Jejunum (tissue), 1 donor: ENCODE measurements around a stretch of chr10.

DNA sequence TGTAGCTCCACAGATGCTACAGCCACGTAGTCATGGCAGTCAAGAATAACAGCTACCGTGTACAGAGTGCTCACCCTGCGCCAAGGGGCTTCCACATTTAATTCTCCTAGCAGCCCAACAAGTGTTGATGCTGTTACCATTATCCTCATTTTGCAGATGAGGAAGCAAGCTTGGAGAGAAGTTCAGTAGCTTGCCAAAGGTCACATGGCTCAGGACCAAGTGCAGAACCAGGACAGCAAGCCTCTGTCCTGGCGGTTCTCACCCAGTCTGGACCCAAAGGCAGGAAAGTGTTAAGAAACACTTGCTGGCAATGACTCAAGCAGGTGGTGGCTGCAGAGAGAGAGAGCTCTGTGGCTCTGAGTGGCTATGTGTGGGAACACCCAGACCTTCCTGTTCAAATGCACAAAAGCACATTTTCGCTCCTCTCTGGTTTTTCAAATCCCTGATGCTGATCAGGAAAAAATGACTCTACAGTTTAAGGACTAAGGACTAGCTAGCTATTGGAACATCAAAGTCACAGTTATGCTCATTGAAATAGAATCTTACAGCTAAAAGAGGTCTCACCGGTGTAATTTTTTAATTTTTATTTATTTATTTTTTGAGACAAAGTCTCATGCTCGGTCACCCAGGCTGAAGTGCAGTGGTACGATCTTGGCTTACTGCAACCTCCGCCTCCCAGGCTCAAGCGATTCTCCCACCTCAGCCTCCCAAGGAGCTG lies 89.9 kb downstream of the CREM start:
- PRO-cap, result no peak

DNA sequence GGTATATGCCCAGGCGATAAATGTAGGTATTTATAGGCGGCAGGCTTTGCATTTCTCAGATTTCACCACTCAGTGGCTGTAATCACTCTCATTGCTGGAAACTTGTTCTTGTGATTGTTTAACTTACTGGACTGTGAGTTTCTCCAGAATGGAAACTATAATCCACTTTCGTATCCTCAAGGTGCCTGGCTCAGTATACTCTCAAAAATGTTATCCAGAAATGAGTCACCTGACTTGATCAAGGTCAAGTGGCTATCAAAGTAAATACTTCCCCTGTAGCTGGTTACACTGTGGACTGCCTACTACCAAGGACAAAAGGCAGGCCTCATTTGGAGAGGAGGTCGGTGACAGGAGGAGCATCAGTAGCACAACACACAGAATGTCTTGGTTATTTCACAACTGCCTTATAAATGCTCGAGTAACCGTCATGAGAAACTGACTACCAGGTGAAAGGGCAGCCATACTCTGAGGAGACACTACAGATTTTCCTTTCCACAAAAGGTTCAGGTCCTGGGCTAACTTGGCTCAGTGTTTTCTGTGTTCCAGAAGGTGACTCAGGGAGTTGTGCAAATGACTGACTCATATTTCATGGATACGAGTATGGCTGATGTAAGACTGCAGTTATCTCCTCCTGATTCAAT lies 4.4 kb upstream of the CCNY start:
- PRO-cap, result no peak

DNA sequence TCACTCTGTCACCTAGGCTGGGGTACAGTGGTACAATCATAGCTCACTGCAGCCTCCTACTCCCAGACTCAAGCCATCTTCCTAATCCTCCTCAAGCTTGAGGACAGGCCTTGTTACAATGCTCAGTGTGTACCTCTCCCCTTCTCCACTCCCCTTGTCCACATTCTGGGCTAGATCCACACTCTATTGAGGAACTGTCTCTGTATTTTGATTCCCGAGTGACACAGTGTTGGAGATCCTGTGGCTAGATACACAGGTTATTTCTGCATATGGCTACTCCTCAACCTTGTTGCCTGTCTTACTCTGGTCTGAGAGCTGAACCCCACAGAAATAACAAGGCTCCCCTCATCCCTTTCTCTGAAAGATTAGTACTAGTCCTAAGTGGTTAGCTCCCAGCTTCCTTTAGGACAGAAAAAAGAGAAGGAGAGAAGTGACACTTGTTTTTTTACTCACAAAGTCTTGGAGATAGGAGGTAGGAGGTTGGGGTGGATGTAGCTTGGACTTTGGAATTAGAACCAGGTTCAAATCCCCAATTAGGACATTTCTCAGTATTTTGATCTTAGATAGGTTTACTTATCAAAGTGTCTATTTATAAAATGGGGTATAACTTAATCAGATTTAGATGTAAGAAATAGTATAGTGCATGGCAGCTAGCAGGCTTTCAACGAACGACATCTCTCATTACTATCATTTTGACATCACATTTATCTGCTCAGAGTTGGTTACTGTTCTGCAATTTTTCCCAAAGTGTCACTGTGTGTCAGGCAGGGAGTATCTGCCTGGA lies 3.0 kb upstream of the CCNY start:
- PRO-cap, result no peak

GRCh38 chr10:35392333-35392819 lies 56.1 kb downstream of the CCNY start:
- PRO-cap, result no peak

DNA sequence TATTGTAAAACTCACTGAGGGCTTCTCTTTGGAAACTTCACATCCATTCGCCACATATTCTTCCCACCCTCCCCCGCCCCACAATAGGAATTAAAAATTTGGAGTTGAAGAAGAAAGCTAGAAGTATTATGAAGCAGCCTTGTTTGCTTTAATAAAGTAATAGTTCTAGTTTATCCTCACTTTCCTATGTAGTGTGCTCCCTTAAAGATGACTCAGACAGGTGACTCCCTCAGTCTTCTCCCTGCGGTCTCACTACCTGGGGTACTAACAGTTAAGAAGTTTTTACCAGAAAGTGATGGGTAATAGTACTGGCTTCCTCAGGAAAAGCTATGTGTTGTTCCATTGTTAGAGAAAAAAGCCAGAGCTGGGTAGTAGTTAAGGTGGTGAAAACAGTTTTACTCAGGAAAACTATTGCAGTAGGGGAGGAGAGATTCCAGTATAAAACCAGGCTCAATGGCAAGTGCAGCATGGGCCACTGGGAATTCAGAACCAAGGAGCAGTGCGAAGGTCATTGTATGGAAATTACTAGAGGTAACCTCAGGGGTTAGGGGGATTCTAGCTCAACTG lies 58.7 kb downstream of the CCNY start:
- PRO-cap, result no peak

DNA sequence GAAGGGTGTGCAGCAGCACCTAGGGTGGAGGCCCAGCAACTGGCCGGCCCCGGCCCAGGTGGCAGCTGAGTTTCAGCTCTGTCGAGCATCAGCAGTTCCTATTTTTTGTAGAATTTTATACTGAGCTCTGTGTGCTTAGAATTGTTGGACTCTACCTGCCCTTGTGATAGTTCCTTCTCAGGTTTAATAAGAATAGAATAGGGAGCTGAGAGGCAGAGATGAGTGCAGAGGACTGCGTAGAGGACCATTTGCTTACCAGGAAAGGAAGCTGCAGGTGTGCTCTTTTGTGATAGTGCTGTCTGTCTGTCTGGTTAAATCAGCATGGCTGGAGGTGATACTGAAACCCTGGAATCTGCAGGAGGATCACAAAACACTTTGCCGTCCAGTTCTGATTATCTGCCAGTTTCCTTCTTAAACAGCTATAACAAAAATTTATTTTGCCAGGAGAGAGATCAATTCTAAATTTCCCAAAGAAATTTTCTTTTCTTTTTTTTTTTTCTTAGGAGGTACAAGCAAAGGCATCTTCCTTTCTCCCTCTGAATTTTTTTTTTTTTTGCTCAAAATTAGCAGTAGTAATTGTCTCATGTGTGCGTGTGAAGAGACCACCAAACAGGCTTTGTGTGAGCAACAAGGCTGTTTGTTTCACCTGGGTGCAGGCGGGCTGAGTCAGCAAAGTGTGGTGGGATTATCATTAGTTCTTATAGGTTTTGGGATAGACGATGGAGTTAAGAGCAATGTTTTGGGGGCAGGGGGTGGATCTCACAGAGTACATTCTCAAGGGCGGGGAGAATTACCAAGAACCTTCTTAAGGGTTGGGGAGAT lies 64.9 kb downstream of the CCNY start:
- PRO-cap, result no peak

DNA sequence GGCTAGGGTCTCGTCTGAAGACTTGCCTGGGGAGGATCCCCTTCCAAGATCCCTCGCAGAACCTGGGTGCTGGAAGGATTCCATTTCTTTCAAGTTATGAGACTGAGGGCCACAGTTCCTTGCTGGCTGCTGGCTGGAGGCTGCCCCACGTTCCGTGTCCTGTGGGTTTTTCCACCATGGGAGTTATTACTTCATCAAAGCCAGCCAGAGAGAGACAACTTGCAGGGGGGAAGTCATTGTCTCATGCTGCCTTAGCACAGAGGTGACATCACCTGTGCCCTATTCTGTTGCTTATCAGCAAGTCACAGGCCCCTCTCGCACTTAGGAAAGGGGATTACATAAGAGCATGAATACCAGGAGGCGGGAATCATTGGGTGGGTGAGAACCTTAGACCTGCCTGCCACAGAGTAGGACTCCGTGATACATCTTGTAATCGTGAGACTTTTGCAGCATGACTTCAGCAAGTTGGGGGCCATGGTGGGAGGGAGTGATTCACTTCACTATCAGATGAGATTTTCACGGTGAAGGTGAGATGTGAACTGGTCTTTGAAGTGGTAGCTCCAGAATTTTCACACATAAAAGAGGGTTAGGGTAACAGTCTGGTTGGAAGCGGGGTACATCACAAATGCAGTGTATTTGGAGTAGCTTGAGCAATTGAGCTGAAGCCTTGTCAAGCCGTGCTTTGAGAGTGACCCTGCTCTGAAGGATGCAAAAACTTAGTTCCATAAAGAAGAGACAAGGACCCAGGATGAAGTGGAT lies 78.1 kb downstream of the CCNY start:
- PRO-cap, result no peak

DNA sequence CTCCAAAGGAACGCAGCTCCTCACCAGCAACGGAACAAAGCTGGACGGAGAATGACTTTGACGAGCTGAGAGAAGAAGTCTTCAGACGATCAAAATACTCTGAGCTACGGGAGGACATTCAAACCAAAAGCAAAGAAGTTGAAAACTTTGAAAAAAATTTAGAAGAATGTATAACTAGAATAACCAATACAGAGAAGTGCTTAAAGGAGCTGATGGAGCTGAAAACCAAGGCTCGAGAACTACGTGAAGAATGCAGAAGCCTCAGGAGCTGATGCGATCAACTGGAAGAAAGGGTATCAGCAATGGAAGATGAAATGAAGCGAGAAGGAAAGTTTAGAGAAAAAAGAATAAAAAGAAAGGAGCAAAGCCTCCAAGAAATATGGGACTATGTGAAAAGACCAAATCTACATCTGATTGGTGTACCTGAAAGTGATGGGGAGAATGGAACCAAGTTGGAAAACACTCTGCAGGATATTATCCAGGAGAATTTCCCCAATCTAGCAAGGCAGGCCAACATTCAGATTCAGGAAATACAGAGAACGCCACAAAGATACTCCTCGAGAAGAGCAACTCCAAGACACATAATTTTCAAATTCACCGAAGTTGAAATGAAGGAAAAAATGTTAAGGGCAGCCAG lies 130.3 kb upstream of the GJD4 start:
- PRO-cap, result no peak

GRCh38 chr10:37489030-37489300 lies 363.6 kb downstream of the ANKRD30A start:
- PRO-cap, result no peak

DNA sequence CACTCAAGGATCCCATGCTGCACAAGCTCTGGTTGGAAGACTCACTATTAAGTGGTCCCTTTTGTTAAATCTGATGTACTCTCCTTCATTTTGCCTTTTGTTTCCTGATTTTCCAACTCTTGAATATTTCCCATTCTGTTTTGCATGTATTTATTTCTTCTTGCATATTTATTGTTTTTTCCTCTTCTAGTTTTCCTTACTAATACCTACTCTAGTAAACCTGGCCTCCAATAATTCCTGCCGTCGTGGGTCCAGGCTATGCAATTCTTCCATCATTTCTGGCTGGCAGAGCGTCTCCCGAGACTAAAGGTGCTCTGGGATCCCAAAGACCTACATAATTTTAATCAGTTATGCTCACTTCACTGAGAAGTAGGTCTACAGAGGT lies 36.7 kb downstream of the ZNF248 start:
- PRO-cap, result no peak

- PRO-cap, result no peak
These were observed 19.5 kb downstream of the ZNF248 start for GRCh38 chr10:37837867-37838389.

GRCh38 chr10:38016743-38017159 lies 6.3 kb downstream of the ZNF33A start:
- PRO-cap, result no peak

DNA sequence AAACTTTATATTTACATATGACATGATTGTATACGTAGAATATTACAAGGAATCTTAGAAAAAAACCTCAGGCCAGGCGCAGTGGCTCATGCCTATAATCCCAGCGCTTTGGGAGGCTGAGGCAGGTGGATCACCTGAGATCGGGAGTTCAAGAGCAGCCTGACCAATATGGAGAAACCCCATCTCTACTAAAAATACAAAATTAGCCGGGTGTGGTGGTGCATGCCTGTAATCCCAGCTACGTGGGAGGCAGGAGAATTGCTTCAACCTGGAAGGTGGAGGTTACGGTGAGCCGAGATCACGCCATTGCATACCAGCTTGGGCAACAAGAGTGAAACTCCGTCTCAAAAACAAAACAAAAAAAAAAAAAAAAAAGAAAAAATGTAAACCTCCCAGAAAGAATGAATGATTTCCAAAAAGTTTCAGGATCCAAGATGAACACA lies 13.4 kb downstream of the ZNF33A start:
- PRO-cap, result no peak

DNA sequence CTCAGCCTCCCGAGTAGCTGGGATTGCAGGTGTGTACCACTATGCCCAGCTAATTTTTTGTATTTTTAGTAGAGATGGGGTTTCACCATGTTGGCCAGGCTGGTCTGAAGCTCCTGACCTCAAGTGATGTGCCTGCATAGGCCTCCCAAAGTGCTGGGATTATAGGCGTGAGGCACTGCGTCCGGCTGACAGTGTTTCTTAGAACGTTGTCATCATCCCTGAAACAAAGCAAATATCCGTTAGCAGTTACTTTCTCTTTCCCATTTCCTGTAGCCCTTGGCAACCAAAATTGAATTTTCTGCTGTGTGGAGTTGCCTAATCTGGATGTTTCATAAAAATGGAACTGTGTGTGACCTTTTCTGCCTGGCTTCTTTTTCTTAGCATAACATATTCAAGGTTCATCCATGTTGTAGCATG lies 22.4 kb downstream of the ZNF33A start:
- PRO-cap, result no peak

GRCh38 chr10:38355851-38356518 lies 261.8 kb downstream of the ZNF37A start:
- PRO-cap, result bidirectional peak, plus-strand start at chr10:38356395, minus-strand start at chr10:38356172

DNA sequence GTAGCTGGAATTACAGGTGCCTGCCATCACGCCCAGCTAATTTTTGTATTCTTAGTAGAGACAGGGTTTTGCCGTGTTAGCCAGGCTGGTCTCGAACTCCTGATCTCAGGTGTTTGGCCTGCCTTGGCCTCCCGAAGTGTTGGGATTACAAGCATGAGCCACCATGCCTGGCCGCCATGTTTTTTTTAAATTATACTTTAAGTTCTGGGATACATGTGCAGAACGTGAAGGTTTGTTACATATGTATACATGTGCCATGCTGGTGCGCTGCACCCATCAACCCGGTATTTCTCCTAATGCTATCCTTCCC lies 206.9 kb downstream of the ZNF33B start:
- PRO-cap, result no peak

GRCh38 chr10:42638879-42639143 lies 441 bp upstream of the ZNF33B start:
- PRO-cap, result no peak

DNA sequence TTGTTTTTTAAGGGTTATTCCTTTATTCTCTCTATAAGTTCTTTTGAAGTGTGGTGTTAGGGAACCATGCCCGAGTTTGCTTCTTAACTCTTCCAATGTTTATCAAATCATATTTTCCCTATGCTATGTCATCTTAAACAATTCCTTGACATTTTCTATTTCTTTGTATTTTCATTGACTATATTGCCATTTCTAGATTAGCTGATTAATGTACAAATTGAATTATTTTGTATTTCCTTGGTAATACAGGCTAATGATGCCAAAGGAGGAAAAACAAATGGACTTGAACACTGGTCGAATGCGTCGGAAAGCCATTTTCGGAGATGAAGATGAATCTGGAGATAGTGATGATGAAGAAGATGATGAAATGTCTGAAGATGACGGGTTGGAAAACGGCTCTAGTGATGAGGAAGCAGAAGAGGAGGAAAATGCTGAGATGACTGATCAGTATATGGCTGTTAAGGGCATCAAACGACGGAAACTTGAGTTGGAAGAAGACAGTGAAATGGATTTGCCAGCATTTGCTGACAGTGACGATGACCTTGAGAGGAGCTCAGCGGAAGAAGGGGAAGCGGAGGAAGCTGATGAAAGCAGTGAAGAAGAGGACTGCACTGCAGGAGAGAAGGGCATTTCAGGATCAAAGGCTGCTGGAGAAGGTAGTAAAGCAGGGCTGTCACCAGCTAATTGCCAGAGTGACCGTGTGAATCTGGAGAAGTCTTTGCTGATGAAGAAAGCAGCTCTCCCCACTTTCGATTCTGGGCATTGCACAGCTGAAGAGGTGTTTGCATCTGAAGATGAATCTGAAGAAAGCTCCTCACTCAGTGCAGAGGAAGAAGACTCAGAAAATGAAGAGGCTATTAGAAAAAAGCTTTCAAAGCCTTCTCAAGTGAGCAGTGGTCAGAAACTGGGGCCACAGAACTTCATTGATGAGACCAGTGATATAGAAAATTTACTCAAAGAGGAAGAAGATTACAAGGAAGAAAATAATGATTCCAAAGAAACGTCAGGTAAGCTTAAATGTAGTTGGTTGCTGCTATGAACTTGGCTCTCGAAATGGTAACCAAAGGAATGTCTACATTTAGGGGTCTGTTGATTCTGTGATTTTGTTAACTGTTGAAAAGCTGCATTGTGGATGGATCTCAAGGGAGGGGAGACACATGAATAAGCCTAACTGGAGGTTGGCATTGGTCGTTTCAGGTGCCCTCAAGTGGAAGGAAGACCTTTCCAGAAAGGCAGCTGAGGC lies 14.1 kb downstream of the BMS1 start:
- PRO-cap, result no peak

- PRO-cap, result no peak
These were observed 124.6 kb upstream of the RET start for GRCh38 chr10:42952287-42952698.

- PRO-cap, result no peak
These were observed 87.7 kb upstream of the RET start for GRCh38 chr10:42989213-42989499.